Omental fat pad (tissue), 4 donors: ENCODE measurements around a stretch of chr5.

- PRO-cap: no peak
- RAMPAGE, long total RNA, 4 experiments: no peak in any of the 4 experiments
Observed at GRCh38 chr5:95759458-95760039, 28.4 kb downstream of the RHOBTB3 start.

- PRO-cap: no peak
- RAMPAGE, long total RNA, 4 experiments: no peak in any of the 4 experiments
Observed at GRCh38 chr5:95807964-95809120, 14.2 kb downstream of the GLRX start.

DNA sequence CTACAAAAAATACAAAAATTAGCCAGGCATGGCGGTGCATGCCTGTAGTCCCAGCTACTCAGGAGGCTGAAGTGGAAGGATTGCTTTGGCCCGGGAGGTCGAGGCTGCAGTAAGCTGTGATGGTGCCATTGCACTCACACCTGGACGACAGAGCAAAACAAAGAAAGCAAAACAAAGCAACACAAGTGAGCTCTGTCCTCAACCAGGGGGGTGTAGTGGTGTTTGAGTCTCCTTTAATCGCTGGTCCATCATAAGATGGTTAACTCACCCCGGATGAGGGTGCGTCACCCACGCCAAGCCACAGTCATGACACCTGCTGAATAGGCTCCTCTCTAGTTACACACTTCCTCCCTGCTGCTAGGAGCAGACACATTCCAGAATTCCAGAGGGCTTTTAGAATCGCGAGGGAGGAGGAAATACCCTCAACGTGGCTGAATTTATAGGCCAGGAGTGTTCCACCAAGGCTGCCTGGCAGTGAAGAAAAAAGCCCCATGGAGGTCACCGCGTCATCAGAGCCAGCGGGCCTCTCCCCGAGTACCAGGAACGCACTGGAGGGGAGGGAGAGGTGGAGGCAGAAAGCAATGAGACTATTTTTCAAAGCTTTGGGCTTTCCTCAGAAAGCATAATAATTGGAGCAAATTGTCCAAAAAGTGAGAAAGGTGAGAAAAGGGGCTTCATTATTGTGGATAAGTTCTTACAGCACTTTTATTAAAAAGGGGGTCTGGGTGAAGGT lies 5.1 kb downstream of the GLRX start:
- PRO-cap: no peak
- RAMPAGE, long total RNA, 4 experiments: no peak in any of the 4 experiments

DNA sequence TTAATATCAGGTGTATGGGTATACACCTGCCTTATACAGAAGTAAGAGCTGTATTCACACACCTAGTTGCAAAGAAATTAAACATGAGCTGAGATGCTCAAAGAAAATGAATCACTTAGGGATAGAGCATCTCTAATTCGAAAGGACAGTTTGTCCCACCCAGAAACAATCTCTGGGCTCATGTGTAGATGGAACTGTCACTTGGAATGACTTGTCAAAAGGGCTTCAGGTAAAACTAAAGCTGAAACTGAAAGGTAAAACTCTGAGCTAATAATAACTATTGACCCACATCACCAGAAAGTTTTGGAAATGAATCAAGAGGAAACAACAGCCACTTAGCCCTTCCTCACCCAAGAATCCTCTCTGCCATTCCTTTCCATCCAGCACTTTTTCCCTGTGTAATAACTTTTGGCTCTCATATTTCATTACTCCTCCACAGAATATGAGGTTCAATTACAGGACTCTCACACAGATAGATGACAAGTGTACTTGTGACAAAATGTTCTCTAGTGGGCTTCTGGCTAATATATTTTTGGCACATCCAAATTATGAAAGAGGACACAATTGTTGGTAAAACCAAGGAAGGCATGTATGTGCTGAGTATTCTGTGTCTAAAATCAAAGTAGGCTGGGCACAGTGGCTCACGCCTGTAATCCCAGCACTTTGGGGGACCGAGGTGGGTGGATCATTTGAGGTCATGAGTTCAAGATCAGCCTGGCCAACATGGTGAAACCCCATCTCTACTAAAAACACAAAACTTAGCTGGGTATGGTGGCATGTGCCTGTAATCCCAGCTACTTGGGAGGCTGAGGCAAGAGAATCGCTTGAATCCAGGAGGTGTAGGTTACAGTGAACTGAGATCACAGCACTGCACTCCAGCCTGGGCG lies 14.2 kb upstream of the GLRX start:
- PRO-cap: no peak
- RAMPAGE, long total RNA, 4 experiments: no peak in any of the 4 experiments

DNA sequence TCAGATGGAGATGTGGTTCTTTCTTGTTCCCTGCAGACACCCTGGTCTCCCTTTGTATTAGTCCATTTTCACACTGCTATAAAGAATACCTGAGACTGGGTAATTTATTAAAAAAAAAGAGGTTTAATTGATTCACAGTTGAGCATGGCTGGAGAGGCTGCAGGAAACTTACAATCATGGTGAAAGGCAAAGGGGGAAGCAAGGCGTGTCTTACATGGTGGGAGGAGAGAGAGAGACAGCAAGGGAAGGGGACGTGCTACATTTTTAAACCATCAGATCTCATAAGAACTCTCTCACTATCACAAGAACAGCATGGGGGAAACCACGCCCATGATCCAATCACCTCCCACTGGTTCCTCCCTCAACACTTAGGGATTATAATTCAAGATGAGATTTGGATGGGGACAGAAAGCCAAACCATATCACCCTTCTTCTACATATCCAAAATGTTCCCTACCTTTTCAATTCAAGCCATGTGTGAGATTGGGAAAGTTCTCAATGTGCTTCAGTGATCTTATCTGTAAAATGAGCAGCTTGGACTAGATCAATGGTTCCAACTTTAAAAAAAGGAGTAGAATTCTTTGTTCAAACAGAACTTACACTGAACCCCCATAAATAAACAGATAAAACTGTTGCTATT lies 22.9 kb upstream of the GLRX start:
- PRO-cap: no peak
- RAMPAGE, long total RNA, 4 experiments: no peak in any of the 4 experiments

DNA sequence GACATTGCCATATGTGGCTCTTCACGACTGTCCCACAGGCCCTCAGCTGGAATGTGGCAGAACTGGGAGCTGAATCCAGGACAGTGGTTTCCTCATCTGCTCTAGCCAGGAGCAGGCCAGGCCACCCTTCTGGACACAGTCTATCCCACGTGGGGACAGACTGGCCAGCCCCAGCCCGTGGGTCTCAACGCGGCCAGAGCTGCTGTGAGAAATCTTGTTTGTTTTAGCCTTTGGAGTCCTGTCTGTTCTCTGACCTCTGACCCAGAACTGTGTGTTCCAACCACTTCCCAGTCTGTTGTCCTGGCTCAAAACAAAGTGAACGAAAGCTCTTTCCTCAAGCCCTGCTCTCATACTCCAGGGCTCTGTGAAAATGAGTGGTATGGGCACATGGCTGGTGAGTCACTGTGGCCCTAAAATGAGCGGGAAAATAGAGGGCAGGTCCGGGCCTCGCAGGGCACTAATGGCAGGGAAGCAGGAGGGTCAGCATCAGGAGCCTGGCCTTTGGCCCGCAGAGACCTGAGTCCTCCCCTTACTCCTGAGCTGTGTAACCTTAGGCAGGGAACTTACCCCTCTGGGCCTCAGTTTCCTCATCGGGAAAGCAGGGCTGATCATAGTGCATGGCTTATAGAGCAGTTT lies 34.8 kb upstream of the GLRX start:
- PRO-cap: no peak
- RAMPAGE, long total RNA, 4 experiments: no peak in any of the 4 experiments

DNA sequence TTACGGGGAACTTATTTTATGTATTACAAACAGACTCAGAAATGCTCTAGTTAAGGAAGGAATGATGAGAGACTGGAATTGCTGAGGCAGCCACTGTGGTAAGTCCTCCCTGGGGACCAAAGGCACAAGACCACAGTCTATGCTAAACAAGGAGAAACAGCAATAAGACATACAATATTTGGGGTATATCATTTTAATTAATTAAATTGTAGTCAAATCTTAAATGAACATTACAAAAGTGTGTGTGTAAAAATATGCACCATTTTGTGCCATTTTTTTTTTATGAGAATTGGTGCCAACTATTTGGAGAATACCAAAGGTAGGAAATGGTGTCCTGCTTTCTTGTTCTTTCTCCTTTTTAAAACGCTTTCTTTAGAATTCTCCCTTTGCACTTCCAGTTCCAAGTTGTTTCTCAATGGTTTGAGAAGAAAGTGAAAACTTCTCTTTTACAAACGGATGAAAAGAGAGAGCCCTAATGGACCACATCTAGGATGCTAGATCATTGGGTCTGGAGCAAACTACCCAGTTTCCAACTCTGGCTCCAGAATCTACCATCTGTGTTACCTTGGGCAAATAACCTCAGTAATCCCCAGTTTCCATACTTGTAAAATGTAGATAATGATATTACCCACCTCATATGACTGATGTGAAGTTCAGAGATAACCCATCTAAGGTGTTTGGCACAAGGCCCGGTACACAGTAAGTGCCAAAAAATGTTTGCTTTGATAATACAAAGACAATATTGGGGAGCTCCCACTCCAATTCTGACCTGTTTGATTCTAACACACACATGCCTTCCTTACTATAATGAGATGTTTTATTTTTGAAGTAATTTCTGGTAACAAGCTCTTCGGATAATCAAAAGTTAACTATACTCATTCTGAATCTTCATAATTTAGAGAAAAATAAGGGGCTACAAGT lies 30.8 kb downstream of the ELL2 start:
- PRO-cap: no peak
- RAMPAGE, long total RNA, 4 experiments: no peak in any of the 4 experiments

- PRO-cap: no peak
- RAMPAGE, long total RNA, 4 experiments: no peak in any of the 4 experiments
Observed at GRCh38 chr5:95955464-95956546, 5.8 kb downstream of the ELL2 start.

GRCh38 chr5:95958824-95959459 lies 2.7 kb downstream of the ELL2 start:
- PRO-cap: no peak
- RAMPAGE, long total RNA, 4 experiments: no peak in any of the 4 experiments

DNA sequence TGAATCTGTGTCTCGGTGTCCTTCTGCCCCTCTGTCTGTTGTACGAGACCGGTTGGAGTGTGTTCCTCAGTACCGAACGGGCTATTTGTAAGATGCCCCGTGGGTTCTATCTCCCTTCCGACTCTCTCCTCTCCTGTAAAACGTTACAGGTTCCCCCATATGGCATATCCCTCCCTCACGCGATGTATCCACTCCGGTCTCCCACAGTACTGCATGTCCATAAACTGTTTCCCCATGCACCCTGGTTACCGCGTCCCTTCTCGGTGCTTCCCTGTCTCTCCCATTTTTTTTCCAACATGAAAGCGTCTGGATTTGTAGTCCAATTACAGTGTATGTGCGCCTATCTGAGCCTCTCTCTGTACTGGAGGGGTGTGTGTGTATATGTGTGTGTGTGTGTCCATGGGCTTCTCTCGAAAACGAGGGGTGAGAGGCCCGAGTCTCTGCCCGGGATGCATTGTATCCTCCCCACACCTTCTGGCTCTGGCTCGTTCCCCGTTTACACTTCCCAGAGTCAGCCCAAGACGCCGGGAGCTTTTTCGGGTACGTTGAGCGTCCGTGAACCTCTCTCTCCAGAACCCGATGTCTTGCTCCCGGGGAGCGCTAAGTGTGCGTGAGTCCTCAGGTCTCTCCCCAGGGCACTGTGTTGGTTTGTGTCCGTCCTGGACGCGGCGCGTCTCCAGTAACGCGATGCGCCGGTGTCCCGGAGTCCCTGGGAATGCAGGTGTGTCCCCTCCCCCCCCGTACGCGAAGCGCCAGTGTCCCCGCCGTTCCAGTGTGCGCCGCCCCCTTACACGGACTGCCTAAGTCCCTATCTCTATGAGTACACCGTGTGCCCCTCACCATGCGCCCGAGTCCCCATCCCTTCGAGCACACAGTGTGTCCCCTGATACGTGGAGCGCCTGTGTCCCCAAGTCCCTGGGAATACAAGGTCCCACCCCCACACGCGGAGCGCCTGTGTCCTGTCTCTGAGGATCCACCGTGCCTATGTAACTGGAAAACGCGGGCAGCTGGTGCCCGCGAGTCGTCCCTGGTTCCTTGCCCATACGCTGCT lies 1.2 kb downstream of the ELL2 start:
- PRO-cap: no peak
- RAMPAGE, long total RNA, 4 experiments: start-site peak on the minus strand in 1 of 4 experiments, centred at position 268 of the sequence, 28 reads per replicate

GRCh38 chr5:96049846-96050343 lies 88.2 kb upstream of the ELL2 start:
- PRO-cap: no peak
- RAMPAGE, long total RNA, 4 experiments: start-site peak on the plus strand in 1 of 4 experiments, at chr5:96050120-96050178 at its widest, 7 reads per replicate

GRCh38 chr5:96199552-96200094 lies 233.4 kb downstream of the PCSK1 start:
- PRO-cap: no peak
- RAMPAGE, long total RNA, 4 experiments: no peak in any of the 4 experiments

GRCh38 chr5:96629672-96630353 lies 32.4 kb upstream of the CAST start:
- PRO-cap: no peak
- RAMPAGE, long total RNA, 4 experiments: no peak in any of the 4 experiments

DNA sequence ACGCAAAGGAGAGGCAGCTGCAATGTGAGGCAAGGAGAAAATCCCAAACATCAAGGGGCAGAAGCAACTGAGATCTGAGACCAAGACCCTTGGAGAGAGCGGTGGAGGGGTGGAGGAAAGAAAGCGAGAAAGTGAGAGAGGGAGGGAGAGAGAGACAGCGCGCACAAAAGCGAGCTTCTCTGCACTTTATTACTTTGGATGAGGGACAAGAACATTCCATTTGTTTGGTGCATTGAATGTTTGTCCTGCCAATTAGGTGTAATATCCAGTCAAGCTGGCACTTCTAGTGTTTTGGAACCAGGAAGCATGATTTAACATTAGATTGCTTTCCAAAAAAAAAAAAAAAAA lies 1.4 kb downstream of the CAST start:
- PRO-cap: no peak
- RAMPAGE, long total RNA, 4 experiments: no peak in any of the 4 experiments

DNA sequence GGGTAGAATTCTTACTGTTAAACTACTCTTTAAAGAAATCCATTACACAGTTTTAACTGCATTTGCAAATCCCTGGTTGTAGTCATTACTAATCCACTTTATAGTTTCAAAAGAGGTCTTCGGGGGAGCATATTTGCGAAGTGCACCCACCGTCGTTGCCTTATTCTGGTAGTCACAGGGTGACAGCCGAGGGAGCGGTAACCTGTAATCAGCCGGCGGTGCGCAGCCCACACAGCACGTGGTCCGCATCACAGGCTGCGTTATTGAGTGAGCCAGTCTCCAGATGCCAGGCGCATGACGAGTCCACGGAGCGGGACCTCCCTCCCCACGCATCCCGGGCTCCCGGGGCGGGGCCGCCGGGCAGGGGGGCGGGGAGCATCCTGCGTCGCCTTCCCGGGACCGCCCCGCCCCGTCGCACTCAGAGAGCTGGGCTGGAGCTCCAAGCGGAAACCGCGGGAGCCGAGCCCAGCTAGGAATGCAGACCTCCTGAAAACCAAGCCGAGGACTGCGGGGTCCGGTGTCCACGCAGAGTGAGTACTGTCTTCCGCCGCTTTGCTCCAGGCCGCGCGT lies 40.3 kb downstream of the CAST start:
- PRO-cap: unidirectional peak, plus-strand start at position 421 of the sequence; unidirectional peak, plus-strand start at position 504 of the sequence
- RAMPAGE, long total RNA, 4 experiments: start-site peak on the plus strand in 3 of 4 experiments, centred at positions 434 to 458 of the sequence, 419 to 2,256 reads per replicate; start-site peak on the minus strand in 1 of 4 experiments, centred at position 179 of the sequence, 12 reads per replicate

DNA sequence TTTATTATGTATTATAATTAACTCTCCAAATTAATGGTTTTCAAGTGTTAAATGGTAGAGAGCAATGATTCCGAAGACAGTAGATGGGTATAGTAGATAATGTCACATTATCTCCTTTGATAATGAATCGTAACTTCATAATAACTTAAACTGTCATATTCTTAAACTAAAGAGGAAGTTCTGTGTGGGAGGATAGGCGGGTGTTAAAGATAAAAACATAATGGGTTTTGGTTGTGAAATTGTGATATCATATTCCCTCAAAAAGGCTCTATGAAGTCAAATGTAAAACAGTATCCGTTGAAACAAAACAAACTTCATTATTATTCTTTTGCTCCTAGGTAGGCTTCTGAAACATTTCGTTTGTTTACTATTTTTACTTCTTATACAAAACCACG lies 3.1 kb upstream of the LNPEP start:
- PRO-cap: no peak
- RAMPAGE, long total RNA, 4 experiments: no peak in any of the 4 experiments

GRCh38 chr5:97165627-97166292 lies 17.3 kb downstream of the RIOK2 start:
- PRO-cap: no peak
- RAMPAGE, long total RNA, 4 experiments: no peak in any of the 4 experiments

DNA sequence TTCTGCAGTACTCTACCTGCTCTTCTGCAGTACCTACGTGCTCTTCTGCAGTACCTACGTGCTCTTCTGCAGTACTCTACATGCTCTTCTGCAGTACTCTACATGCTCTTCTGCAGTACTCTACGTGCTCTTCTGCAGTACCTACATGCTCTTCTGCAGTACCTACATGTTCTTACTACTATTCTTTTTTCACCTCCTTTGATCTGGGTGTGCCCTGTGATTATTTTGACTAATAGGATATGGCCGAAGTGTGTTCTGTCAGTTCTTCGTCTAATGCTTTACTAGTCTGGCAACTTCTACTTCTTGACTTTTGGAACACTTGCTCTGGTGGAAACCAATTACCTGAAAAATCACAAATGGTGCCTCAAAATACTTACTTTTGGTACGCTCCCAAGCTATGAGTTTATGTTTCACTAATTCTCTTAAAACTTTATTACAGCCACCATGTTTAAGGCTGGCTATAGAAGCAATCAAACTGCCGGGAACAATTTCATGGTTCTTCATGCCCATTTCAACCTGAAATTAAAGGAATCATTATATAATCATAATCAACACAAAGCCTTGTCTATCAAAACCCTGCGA lies 4.3 kb downstream of the RIOK2 start:
- PRO-cap: no peak
- RAMPAGE, long total RNA, 4 experiments: no peak in any of the 4 experiments

GRCh38 chr5:98767958-98768703 lies 5.3 kb upstream of the RGMB start:
- PRO-cap: no peak
- RAMPAGE, long total RNA, 4 experiments: no peak in any of the 4 experiments

- PRO-cap: no peak
- RAMPAGE, long total RNA, 4 experiments: no peak in any of the 4 experiments
Observed at GRCh38 chr5:98768704-98769043, 4.8 kb upstream of the RGMB start.